ENCODE measurements around a stretch of chr5.

- PRO-cap: no peak
Observed at GRCh38 chr5:66208059-66208364, 63.9 kb downstream of the SREK1 start.

GRCh38 chr5:66828105-66829368 is 232.3 kb downstream of the MAST4 start:
- PRO-cap: no peak

- PRO-cap: no peak
Observed at GRCh38 chr5:67050054-67051156, 146.2 kb downstream of the CD180 start.

- PRO-cap: no peak
Observed at GRCh38 chr5:67268020-67269218, 71.8 kb upstream of the CD180 start.

- PRO-cap: no peak
Observed at GRCh38 chr5:67474855-67475249, 278.3 kb upstream of the CD180 start.

GRCh38 chr5:67537237-67537782 is 340.7 kb upstream of the CD180 start:
- PRO-cap: no peak

- PRO-cap: no peak
Observed at GRCh38 chr5:67606237-67606784, 409.7 kb upstream of the CD180 start.

- PRO-cap: no peak
Observed at GRCh38 chr5:67648102-67648548, 451.5 kb upstream of the CD180 start.

- PRO-cap: no peak
Observed at GRCh38 chr5:67986017-67986360, 229.6 kb upstream of the PIK3R1 start.

DNA sequence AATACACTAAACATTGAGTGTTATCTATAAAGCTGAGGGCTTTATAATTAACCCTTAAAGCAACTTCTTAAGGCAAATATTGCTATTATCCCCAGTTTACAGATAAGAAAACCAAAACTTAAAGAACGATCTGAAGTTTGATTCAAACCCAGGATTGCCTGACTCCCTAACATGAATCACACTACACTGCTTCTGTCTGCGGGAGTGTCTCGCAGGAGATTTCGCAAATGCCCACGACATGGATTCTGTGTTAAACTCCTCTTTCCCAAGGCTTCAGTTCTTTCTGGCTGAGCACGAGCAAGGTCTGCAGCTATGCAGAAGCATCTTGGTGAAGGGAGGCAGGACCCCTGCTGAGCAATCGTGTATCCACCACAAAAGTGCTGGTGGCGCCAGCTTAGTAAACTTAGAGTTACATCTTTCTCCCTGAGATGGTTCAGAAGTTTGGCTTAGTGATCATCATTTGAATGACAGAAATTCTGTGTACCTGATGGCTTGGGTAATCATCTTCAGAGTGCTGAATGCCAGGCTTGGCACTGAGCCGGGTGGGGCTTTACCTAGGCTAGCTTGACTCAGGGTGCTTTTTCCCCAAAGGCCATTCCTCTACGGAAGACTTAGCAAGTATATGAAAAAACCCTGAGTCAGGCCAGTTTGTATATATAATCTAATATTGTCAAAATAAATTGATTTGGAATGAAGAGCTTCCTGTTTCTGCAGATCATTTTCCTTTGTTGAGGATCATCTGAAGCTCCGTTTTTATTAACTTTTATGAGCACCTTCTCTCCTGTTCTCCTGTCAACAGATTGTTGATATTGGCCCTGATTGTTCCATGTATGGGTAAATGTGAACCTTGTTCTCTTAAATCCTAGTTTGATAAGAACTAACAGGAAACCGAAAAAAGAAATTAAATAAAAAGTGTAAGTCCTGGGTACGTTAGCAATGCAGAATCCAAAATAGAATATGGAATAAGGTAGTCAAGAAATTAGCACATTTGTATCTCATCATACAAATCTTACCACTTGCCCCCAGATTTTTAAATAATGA is 81.2 kb upstream of the PIK3R1 start:
- PRO-cap: no peak

DNA sequence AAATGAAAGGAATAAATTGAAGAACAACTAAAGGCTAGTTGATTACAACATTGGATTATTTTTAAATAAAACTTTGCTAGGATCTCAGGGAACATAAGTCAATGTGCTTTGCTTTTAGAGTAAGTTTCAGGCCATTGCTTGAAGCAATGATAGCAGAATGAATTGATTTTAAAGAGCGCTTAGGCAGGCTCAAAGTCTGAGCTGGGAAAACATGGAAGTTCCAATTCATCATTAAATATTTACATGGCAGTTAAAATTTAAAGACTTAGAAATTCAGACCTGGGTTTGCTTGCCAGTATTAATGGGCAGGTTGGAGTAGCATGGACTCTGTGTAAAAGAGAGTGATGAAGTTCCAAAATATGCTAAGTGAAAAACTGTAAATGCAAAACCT is 48.5 kb upstream of the PIK3R1 start:
- PRO-cap: no peak

- PRO-cap: no peak
Observed at GRCh38 chr5:68238757-68239206, 23.2 kb downstream of the PIK3R1 start.

GRCh38 chr5:68250056-68250599 is 34.6 kb downstream of the PIK3R1 start:
- PRO-cap: no peak

DNA sequence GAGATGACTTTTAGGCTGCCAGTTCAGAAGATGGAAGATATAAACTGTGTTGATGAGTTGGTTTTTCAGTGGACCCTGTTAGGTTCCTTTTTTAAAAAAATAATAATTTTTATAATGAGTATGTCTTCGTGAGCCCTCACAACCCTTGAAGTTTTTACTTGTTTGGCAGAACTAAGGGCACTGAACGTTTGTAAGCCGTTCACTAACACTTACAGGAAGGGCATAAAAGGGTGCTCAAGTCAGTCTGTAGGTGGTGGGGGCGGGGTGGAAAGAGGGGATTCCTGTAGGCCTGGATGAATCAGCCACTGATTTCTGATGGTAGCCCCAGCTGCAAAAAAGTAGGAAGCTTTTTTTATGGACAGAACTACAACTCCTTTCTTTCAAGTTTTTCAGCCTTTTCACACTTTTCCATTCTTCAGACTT is 35.8 kb downstream of the PIK3R1 start:
- PRO-cap: no peak

DNA sequence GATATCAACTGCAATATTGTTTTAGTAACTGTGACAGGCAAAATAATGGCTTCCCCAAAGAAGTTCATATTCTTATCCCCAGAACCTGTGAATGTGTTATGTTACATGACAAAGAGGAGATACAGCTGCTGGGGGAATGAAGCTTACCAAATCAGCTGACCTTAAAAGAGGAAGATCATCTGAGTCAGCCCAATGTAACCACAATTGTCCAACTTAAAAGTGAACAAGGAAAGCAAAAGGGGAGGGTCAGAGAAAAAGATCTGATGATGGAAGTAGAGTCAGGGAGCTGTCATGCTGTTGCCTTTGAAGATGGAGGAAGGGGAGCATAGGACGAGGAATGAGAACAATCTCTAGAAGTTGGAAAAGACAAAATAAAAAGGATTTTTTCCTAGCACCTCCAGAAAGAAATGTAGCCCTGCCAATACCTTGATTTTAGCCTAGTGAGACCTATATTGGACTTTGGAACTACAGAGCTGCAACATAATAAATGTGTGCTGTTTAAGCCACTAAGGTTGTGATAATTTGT is 115.7 kb downstream of the PIK3R1 start:
- PRO-cap: no peak

DNA sequence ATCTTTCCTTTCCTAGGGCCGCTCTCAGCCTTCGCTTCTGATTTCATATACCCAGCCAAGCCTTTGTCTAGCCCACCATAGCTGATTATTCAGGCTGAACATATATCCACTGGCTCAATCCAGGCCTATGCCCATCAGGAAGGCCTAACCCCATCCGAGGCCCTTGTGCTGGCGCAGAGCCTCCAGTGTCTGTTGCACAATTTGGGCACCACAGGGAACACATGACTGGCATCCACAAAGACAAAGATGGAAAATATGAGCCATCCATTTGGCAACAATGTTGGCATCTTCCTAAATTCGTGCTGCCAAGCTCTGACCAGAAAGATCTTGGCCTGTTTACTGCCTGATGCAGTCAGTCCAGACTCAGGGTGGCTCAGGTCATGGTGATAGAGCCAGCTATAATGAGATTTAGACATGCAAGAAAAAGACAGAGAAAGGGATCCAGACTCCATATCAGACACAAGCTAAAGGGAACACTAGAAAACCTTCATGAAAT is 233.8 kb downstream of the PIK3R1 start:
- PRO-cap: no peak

DNA sequence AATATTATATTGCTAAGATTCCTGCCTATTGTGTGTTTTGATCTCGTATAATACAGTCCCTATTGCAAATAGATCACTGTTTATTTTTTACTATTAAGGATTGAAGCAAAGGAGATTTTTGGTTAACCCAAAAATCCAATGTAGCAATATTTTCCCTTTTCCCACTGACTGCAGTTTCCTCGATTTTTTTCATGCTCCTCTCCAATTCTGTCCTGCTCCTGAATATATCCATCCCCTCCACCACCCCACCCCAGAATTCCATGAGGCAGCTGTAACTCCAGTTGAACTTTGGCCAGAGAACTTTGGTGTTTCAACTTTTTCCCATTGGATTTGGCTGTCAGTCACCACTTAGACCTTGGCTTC is 261.1 kb downstream of the PIK3R1 start:
- PRO-cap: no peak

DNA sequence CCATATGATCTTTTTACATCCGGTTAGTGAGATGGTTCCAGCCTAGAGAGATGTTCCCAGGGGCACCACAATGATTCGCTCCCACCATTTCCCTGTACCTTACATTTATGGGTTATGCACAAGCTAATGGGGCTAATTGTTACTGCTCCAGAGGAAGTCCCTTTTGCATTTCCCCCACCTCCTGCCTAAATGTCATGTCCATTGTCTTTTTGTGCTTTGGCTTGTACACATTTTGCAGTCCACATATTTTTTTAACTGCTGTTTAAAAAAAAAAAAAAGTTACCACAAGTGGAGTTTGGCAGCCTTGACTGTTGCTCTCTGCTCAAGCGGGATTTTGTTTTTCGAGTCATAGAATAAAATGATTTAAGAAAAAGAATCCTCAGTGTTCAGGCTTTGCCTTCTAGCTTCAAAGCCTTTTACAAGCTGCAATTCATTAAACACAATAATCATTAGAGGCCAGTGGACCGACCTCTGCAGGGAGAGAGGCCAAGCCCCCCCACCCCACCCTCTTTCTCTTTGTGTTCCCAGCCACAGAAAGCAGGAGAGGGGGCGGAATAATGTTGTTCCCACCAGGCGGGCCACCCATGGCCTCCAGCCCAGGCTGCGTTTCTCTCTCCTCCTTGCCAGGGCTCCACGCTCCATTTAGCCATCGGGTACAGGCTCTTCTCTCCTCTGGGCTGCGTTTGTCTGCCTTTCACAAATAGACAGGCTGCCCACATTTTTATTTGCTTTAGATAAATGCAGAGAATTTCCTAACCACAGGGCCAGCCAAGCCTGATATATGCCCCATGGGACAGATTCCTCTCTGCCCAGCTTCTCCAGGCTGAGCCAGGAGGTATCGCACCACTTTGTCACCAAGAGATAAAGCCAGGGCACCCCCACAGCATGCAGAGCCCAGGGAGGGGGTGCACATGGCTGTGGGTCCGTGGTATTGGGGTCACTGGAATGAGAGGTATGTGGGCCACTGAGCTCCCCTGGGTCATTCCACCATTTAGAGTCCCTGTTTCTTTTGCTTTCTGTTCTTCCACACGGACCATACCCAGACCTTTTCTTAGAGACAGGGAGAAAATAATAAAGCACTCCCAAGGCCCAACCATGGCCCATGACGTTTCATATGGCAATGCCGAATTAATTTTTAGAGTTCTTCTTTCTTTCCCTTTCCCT is 318.7 kb downstream of the PIK3R1 start:
- PRO-cap: no peak

DNA sequence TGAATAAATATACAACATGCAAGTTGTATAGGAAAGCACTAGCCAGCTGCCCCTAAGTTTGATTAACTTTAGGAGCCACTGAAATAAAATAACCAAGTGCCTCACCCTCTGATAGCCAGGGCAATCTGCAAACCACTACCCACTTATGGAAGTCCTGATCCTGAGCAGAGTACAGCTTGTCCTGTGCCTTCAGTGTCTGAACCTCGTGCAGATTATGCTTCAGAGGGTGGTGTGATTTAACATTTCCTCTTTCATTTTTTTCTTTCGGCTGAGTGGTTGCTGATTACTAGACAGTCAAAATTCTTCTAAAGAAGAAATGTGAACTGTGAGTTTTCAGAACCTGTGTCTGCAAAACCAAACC is 327.6 kb downstream of the PIK3R1 start:
- PRO-cap: no peak

DNA sequence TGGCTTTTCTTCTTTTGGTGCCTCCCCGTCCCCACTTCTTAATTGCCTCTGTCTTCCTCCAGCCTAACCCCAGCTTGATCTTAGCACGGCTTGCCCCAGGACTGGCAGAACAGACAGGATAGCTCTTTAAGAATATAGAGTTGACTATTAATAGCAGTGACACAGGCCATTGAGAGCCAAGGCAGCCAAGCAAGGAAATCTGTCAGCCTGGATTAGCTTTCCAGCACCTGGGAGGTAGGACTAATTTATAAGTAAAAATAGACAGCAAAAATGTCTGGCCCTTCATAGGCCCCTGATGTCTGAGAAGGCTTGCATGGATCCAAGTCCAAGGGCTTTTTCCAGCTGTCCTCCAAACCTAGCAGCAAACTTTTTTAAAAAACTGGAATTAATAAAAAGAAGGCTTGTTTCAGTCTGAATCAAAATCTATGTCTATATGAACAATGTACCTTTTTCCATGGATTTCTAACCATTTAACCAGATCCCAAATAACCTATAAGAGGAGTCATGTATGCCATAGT is 384.5 kb upstream of the SLC30A5 start:
- PRO-cap: no peak

Data from jejunum (tissue), 1 donor.